LNCaP clone FGC (cell line): ENCODE measurements around a stretch of chr3.

- RRBS, 2 experiments: no CpG with 5 or more reads among the region's 2 CpGs
Measured at GRCh38 chr3:33925461-33925819, 127.0 kb downstream of the PDCD6IP start.

DNA sequence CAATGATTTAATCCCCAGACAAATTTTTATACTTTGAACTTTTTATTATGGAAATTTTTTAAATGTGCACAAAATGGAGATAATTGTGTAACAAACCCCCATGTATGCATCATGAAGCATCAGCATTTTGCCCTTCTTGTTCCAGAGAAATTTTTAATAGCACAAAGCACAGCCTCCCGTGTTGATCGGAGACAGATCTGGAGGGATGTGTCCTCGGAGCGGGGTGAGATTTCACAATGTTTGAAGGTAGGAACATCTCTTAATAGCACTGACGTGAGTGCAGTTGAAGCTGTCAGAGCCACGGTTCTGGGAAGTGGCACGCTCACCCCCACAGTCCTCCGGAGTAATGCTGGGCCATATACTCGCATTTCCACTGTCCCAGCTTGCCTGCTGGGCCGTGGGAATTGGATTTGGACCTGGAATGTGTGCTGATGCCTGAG, 24.1 kb downstream of the ARPP21 start:
- RRBS, 2 experiments: no CpG with 5 or more reads among the region's 10 CpGs

GRCh38 chr3:35664362-35665032, 25.2 kb downstream of the ARPP21 start:
- RRBS, 2 experiments: 54 to 72% methylated on average over 5 of the region's 16 CpGs

DNA sequence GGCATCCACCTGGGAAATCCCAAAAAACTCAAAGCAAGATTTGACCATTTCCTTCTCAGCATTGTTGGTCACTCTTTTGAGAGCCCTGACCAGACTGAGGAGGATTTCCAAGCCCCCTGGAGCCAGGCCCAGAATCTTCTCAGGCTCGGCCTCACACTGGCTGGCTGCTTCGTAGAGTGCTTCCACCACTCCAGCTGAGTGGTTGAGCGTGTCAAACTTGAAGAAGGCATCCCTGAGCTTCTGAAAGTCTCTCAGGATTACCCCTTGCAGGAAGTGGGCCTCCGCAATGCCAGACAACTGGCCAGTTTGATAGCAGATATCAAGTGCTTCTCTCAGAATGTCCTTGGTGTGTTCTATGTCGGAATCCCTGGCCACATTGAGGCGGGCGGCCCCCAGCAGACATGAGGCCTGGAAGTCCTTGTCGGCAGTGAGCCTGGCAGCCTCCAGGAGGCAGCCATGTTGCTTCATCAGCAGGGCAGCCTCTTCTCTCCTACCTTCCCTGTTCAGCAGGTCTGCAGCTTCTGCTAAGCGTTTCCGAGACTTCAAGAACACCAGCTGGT, 68.9 kb upstream of the DCLK3 start:
- RRBS, 2 experiments: no CpG with 5 or more reads among the region's 10 CpGs

- RRBS, 2 experiments: no CpG with 5 or more reads among the region's 5 CpGs
Measured at GRCh38 chr3:36965383-36965954, 20.6 kb upstream of the TRANK1 start.

DNA sequence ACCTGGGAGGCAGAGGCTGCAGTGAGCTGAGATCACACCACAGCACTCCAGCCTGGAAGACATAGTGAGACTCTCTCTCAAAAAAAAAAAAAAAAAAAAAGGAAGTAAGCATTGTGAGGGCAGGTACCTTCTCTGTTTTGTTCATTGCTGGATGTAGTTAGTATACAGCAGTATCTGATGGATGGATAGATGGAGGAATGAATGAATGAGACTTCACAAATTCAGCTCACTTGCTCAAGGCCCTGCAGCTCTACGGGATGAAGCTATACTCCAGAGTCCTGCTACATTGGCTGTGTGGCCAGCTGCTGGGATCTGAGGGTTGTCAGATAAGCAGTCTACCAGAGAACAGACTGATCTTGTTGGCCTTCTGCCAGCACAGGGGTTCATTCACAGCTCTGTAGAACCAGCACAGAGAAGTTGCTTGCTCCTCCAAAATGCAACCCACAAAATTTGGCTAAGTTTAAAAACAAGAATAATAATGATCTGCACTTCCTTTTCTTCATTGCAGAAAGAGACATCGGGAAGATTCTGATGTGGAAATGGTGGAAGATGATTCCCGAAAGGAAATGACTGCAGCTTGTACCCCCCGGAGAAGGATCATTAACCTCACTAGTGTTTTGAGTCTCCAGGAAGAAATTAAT, 35.1 kb downstream of the MLH1 start:
- RRBS, 2 experiments: no CpG with 5 or more reads among the region's 4 CpGs

GRCh38 chr3:37054938-37055442, 61.7 kb downstream of the MLH1 start:
- RRBS, 2 experiments: no CpG with 5 or more reads among the region's 7 CpGs

DNA sequence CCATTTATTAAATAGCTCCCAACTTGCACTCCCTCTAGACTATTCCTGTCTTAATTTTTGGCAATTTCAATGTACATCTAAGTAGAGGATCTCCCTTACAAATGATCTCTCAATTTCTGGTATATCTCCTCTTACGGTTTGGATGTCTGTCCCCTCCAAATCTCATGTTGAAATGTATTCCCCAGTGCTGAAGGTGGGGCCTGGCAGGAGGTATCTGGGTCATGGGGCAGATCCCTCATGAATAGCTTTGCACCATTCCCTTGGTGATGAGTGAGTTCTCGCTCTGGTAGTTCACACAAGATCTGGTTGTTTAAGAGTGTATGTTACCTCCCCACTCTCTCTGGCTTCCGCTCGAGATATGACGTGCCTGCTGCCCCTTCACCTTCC, 67.5 kb downstream of the MLH1 start:
- RRBS, 2 experiments: no CpG with 5 or more reads among the region's 5 CpGs

- RRBS, 2 experiments: no CpG with 5 or more reads among the region's 3 CpGs
Measured at GRCh38 chr3:37221181-37221803, 21.8 kb upstream of the GOLGA4 start.

DNA sequence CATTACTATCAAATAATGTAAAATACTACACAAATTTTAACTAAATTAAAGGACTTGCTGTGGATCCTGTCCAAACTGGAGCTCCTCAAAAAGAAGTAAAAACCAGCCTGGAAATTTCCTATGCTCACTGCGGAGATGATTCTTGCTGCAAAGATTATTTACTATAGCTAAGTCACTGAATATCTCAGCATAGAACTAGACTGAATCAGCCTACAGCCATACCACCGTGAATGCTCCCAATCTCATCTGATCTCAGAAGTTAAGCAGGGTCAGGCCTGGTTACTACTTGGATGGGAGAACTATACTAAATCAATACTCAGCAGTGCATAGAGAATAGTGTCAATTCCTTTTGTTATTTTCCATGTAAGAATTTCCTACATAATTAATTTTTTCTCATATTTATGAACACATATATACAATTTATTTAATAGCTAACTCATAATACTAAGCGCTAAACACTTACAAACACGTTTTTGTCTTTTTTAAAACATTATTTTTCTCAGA, 98.4 kb downstream of the GOLGA4 start:
- RRBS, 2 experiments: no CpG with 5 or more reads among the region's 4 CpGs

DNA sequence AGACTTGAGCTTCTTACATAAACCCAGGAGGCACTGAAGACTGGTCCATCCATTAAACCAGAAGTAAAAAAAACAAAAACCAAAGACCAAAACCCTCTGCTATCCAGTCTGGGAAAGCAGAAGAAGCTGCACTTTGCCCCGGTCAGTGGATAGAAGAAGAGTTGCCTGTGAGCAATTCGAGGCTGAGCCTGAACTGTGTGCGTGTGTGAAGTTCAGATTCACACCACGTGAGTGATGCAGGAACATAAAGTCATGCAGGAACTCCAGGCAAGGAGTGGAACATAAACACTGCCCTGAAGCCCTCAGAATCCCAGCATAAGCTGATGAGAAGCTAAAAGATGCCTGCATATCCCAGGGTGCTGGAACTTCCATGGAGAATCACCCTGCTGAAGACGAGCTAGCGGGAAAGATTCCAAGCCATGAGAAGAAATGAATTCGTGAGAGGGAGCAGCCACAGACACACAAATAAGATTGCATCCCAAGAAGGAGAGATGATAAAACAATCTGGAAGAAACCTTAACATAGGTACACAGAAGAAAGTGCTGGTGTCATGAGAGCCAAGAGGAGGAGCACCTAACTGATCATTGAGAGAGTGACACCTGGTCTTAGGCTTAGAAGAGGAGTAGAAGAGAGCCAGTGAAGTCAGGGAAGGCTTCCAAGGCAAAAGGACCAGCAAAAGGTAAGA, 66.1 kb upstream of the ITGA9 start:
- RRBS, 2 experiments: no CpG with 5 or more reads among the region's 7 CpGs

GRCh38 chr3:37944256-37945339, 46.0 kb upstream of the VILL start:
- RRBS, 2 experiments: no CpG with 5 or more reads among the region's 6 CpGs

DNA sequence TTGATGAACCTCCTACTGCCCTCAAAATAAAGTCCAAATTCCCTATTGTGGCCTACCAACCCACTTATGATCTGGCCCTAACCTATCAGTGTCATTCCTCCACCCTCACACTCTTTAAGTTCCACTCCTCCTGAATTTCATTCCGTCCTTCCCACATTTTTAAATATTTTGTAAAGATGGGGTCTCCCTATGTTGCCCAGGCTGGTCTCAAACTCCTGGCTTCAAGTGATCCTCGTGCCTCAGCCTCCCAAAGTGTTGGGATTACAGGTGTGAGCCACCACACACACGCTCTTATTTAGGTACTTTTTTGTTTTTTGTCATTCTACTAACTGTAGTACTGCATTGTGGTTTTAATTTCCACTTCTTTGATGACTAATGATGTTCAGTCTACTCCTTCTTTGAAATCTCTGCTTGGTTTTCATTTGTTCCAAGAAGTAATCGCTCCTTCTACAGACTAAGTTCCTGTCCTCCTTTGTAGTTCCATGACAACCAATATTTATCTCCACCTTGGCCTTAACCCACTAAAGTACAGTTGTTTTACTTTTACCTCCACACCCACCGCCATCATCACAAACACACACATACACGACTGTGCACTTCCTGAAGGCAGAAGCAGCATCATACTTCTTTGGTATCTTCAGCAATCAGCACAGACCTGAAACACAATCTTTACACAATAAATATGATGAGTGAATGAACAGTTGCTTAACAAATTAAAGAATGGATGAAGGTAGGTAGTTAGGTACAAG, 561 bp upstream of the DLEC1 start:
- RRBS, 2 experiments: no CpG with 5 or more reads among the region's 6 CpGs

DNA sequence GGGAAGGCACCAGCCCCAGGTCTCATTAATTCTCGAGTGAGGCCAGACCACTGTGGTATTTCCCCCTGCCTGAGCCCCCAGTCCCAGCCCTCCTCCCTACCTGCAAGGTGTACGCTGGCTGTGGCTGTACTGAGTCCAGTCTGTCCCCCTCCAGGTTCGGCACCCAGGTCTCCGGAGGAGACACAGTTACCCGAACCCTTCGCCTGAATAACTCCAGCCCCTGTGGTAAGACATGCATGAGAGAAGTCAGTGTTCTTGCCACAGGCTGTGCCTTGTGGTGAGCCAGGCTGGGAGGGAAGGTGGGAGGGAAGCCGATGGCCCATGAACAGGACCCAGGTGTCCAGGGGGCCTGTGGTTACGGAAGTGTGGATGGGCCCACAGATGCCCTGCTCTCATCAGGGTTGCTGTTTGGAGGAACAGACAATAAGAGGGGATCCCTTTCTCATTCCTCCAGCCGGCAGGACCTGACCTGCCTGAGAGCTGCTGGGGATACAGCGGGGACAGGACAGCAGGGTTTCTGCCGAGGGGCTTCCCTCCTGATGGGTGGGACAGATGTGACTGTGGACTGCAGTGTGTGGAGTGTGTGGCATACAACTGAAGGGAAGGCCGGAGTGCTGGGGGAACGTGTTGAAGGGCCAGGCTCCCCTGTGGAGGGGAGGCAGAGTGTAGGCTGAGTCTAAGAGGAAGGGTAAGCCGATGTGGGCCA, 21.9 kb downstream of the ACAA1 start:
- RRBS, 2 experiments: no CpG with 5 or more reads among the region's 14 CpGs

DNA sequence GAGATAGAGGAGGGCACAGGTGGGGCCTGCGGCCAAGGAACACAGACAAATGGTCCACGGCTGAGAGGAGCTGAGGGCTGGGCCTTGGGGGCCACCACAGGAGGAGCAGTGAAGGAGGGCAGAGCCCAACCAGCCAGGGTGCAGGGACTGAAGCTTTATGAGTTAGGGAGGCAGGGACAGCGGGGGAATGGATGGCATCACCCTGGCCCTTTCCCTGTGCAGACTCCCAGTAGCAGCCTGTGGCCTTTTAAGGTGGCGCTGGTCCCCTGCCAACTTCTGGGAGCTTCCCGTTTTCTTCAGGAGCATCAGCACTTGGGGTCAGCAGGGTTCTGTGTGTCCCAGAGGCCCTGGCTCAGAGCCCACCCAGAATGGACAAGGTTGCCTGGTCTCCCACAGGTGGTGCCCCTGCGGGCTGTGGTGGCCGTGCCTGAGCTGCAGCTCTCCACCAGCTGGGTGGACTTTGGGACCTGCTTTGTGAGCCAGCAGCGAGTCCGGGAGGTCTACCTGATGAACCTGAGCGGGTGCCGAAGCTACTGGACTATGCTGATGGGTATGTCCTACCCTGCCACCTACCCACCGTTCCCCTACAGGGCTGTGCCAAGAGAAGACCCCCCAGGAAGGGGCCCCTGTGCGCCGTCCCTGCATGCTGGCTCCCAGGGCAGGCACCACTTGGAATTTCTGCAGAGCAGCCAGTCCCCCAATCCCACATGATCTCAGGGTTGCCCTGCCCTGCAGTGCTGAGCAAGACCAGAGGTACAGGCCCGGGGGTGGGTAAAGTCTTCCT, 15.5 kb downstream of the ACAA1 start:
- RRBS, 2 experiments: no CpG with 5 or more reads among the region's 15 CpGs

DNA sequence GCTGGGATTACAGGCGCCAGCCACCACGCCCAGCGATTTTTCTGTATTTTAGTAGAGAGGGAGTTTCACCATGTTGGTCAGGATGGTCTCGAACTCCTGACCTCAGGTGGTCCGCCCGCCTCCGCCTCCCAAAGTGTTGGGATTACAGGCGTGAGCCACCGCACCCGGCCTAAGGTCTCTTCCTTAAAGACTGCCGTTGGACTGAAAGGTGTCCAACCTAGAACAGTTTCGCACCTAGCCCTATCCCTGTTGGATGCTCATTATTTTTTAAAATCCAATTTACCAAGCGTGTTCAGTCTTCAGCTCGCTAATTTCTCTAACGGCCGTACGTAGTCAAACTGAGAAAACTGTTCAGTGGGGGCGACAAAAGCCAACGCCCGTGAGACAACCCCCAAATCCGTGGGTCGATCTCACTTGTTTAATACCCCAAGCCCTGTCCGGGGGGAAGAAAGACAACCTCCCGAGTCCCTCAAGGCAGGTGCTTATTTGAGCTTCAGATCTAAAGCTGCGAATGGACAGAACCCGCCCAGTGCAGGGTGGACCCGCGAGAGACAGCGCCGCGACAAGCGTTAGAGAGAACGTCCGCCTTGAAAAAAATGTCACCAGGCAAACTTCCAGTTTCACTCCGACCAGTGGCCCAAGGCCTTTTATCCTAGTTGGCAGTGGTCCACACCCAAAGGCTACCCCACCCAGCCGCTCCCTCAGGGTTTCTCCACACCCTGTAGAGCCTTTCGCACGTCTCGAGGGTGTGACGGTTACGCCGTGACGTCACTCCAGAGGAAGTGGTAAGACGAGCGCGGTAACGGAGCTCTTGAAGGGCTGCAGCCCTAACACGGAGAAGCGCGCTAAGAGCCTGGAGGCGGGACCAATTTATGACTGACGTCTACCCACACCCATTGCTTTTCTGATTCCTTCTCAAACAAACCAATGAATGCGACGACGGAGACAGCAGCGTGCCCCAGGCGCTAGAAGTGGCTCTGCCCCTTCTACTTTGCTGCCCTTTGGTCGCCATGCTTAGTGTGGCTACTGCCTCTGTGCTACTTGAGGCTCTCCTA, 734 bp upstream of the OXSR1 start:
- RRBS, 2 experiments: no CpG with 5 or more reads among the region's 58 CpGs

DNA sequence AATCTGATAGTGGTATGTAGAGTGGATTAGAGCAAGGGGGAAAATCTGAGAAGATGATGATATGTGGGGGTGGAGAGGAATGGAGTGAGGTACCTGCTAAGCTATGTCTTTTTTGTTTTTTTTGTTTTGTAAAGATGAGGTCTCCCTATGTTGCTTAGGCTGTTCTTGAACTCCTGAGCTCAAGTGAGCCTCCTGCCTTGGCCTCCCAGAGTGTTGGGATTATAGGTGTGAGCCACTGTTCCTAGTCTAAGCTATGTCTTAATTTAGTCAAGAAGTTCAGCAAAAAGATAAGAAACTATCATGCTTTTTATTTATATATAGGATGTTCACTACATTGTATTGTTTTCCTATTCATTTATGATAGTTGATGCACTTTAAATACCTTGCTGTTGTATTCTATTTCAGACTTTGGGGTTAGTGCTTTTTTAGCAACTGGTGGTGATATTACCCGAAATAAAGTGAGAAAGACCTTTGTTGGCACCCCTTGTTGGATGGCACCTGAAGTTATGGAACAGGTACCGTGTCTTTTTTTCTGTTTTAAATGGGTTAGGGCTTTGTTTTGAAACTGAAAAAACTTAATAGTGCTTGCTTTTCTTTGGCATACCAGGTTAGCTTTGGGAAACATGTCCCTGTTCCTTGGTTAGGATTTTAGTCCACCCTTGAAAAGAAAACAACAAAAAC, 44.3 kb upstream of the SLC22A13 start:
- RRBS, 2 experiments: no CpG with 5 or more reads among the region's 2 CpGs

DNA sequence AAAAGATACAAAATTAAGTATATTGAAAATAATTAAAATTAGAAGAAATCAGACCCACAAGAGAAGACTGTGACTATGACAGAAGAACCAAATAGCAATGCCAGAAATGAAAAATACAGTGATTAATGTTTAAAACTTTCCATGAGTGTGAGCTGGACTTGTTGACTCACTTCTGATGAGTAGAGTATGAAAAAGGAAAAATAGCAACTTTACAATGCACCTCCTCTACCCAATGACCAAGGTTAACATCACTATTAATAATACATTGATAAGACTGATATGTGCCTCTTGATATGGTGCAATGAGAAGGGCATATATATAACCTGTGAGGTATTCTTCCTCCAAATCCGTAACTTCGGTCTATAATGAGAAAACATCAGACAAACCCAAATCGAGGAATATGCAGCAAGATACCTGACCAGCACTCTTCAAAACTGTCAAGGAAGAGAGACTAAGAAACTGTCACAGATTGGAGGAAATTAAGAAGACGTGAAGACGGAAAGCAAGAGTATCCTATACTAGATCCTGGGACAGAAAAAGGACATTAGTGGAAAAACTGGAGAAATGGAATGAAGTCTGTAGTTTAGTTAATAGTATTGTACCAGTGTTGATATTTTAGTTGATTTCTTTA, 39.2 kb upstream of the SLC22A13 start:
- RRBS, 2 experiments: no CpG with 5 or more reads among the region's 5 CpGs

GRCh38 chr3:38454122-38455018, 680 bp downstream of the ACVR2B start:
- RRBS, 2 experiments: 2 to 3% methylated on average over 52 of the region's 98 CpGs

GRCh38 chr3:38483457-38483898, 12.7 kb upstream of the EXOG start:
- RRBS, 2 experiments: no CpG with 5 or more reads among the region's 7 CpGs